ENCODE data around the gene GJA8.

GRCh38 chr1:147794441-147795031 is 34.1 kb upstream of the GJA5 start:
- CAGE, long polyA plus RNA, result no peak
- RRBS, result 68% methylated on average over 3 of the region's 10 CpGs

DNA sequence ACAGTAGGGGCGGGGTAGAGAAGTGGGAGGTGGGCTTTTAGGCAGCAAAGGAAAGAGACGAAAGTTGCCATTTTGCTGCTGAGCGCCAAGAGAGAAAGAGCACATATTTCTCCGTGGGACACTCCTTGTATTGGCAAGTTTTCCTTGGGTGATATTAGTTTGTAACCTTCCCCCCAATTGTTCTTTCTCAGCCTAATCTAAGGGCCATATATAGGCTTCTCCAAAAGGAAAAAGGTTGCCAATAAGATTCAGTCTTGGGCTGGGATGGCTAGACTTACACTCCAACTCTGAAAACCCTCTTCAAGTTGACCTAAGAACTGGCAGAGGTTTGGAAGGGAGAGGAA is at the start of gene GJA8:
Gene GJA8 (plus strand): TSS at position 67 of the 344 bp plus-strand sequence.
- CAGE, long polyA plus RNA, result no peak
- RRBS, result no CpG with 5 or more reads among the region's 4 CpGs

GRCh38 chr1:148263380-148264343 is 111.6 kb upstream of the NBPF11 start:
- CAGE, long polyA plus RNA, result no peak
- RRBS, result no CpG with 5 or more reads among the region's 48 CpGs

- CAGE, long polyA plus RNA, result no peak
- RRBS, result no CpG with 5 or more reads among the region's 5 CpGs
These were observed 57.9 kb downstream of the PPIAL4G start for GRCh38 chr1:148425096-148425675.

DNA sequence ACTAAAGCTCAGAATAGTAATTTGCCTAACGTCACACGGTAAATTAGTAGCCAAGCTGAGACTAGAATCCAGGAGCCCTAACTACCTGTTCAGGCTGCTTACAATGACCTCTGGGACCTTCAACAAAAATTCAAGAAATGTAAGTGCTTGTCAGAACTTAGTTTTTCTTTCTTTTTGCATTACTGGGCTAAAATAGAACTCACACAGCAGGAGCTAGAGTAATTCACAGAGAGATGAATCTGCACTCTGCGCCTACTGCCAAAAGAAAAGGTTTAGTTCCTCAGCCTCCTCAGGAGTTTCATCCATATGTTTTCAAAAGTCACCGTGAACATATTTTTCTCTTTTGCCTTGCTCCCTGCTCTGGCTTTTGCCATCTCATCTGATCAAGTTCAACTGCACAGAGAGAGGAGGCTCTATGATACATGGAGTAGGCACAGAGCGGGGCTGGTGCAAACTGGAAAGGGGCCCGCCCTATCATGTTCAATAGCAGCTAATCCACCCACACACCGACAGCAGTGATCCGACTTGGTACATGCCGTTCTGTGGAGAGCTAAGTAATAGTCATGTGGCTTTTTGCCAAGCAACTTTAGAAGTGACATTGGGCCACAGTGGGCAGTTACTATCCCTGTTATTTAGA is 56.7 kb downstream of the PDE4DIP start:
- CAGE, long polyA plus RNA, result no peak
- RRBS, result no CpG with 5 or more reads among the region's 9 CpGs

- CAGE, long polyA plus RNA, result no peak
- RRBS, result no CpG with 5 or more reads among the region's 9 CpGs
These were observed 125.0 kb upstream of the NBPF9 start for GRCh38 chr1:149228205-149228994.

DNA sequence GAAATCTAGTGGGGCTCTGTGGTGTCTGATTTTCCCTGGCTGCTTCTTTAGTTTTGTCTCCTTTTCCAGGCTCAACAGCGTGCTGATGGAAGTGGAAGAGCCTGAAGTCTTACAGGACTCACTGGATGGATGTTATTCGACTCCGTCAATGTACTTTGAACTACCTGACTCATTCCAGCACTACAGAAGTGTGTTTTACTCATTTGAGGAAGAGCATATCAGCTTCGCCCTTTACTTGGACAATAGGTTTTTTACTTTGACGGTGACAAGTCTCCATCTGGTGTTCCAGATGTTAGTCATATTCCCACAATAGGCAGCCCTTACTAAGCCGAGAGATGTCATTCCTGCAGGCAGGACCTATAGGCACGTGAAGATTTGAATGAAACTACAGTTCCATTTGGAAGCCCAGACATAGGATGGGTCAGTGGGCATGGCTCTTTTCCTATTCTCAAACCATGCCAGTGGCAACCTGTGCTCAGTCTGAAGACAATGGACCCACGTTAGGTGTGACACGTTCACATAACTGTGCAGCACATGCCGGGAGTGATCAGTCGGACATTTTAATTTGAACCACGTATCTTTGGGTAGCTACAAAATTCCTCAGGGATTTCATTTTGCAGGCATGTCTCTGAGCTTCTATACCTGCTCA is 29.1 kb upstream of the PPIAL4C start:
- CAGE, long polyA plus RNA, result no peak
- RRBS, result no CpG with 5 or more reads among the region's 12 CpGs

DNA sequence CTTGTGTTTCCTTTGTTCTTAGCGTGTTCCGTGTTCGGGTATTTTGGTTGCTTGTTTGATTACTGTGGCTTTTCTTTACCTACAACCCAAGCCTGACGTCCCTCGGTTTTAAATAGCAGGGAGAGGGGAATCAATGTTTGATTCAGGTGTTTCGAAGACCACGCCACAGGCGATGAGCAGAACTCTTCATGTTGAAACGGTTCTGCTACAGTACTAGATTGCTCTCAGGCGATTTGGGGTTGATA is 24.8 kb downstream of the PPIAL4C start:
- CAGE, long polyA plus RNA, result no peak
- RRBS, result no CpG with 5 or more reads among the region's 10 CpGs

DNA sequence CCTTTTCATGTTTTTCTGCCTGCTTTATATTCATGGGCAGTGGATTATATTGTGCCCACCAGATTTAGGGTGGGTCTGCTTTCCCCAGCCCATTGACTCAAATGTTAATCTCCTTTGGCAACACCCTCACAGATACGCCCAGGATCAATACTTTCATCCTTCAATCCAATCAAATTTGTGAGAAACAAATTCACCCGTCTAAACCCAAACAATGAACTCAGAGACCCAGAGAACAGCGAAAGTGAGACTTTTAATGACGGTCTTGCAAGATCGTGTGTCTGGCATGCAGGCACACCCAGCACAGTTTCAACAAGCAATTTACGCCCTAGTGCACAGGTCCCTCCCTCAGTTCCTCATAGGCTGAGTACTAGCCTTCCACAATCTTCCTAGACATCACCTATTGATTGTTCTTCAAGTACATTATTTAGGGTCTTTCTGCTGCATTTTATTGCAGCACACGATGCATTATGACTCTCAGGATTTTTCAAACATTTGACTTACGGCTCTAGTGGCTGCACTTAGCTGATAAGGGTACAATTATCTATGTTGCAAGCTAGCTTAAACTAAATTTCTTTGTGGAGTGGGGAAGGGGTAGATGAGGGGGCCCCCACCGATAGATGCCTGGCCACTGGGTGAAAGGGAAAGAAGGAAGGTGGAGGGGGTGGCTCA is 50.0 kb downstream of the PPIAL4C start:
- CAGE, long polyA plus RNA, result no peak
- RRBS, result no CpG with 5 or more reads among the region's 9 CpGs

- CAGE, long polyA plus RNA, result no peak
- RRBS, result no CpG with 5 or more reads among the region's 17 CpGs
These were observed 74.1 kb upstream of the FCGR1A start for GRCh38 chr1:149708305-149708967.

DNA sequence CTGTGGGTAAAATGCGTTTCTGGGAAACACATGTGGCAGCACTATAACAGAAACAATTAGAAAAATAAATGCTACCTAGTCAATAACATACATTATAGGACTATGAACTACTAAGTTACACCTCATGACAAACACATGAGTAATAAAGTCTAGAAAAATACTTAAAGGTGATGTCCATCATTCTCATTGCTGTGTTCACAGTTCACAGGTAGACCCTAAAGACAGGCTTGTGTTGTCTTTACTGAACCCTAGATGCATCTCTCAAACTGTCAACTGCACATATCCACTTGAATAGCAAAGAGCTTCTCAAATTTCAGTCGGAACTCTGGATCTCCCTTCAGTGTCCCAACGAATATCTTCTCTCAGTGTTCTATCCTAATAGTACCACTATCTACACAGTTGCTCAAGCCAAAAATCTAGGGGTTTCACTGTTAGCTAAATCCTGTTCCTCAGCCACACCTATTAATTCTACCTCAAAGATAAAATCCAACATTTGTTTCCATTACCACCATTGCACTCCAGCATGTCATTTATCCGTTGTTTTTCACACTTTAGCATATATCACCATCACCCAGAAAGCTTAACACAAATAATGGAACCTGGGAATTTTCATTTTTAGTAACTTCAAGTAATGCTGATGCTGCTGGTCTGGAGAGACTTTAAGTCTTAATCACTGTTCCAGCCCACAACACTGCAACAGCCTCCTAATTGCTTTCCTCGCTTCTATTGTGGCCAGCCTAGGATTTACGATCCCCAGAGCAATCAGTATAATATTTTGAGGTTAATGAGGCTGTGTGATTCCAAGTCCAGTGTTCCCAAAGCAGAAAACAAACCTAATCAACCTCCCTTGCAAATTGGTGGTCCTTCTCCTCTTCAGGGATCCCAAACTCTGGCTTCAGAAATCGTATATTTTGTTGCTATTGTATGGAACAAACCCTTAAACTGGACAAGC is 1.9 kb upstream of the H2AC19 start:
- CAGE, long polyA plus RNA, result no peak
- RRBS, result no CpG with 5 or more reads among the region's 7 CpGs

- CAGE, long polyA plus RNA, result no peak
- RRBS, result no CpG with 5 or more reads among the region's 74 CpGs
These were observed 745 bp downstream of the H2AC19 start for GRCh38 chr1:149851339-149852272.

DNA sequence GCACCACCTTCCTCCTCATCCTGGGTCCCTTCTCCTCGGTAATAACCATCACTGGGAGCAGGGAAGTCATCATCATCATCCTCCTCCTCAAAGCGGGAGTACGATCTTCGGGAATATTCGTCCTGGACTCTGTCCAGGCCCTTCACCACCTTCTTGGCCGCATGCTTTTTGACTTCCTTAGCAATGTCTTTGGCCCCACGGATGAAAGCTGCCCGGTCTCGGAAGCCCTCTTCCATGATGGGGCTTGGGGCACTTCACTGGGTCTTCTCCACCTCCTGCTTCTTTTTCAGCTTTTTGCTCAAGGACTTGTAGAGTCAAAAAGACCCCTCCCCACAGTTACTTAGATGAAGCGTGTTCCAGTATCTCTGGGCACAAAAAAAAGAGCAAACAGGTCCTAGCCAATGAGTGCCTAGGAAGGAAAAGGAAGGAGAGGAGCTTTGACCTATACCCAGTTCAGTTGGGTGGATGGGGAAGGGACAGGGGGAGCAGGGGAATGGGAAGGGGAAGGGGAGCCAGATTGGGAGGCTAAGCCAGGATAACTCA is 4.0 kb downstream of the SV2A start:
- CAGE, long polyA plus RNA, result no peak
- RRBS, result no CpG with 5 or more reads among the region's 10 CpGs

- CAGE, long polyA plus RNA, result no peak
- RRBS, result no CpG with 5 or more reads among the region's 14 CpGs
These were observed 730 bp upstream of the SF3B4 start for GRCh38 chr1:149928090-149928976.

GRCh38 chr1:150022360-150022765 is 11.8 kb upstream of the OTUD7B start:
- CAGE, long polyA plus RNA, result no peak
- RRBS, result no CpG with 5 or more reads among the region's 6 CpGs

- CAGE, long polyA plus RNA, result no peak
- RRBS, result no CpG with 5 or more reads among the region's 11 CpGs
These were observed 937 bp upstream of the PLEKHO1 start for GRCh38 chr1:150148635-150149323.

DNA sequence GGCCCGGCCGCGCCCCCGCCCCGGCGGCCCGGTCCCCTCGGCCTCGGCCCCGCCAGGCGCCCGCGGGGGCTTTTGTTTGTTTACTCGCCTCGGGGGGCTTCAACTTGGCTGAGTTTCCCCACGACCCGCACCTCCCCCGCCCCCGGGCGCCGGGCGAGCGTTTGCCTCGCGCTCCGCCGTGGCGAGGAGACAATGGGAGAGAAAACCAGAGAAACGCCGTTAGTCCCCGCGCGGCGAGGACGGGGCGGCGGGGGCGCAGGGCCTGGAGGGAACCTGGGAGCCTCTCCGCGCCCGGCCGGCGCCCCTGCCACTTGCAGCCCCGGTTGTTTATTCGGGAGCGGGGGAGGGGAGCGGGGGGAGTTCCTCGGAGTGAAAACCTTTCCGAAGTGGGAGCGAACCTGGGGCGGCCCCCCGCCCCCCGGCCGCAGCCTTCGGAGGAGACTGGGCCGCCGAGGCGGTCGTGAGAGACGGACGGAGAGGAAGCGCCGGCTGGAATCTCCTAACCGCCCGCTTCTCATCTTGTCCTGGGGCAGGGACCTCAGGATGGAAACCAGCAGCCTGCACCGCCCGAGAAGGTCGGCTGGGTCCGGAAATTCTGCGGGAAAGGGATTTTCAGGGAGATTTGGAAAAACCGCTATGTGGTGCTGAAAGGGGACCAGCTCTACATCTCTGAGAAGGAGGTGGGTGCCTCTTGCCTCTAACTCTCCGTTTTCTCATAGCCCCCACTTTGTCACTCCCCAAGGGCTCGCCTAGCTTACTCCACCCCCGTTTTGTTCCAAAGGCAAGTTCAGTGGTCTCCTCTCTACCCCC is 868 bp downstream of the PLEKHO1 start:
- CAGE, long polyA plus RNA, result no peak
- RRBS, result 2% methylated on average over 28 of the region's 74 CpGs

DNA sequence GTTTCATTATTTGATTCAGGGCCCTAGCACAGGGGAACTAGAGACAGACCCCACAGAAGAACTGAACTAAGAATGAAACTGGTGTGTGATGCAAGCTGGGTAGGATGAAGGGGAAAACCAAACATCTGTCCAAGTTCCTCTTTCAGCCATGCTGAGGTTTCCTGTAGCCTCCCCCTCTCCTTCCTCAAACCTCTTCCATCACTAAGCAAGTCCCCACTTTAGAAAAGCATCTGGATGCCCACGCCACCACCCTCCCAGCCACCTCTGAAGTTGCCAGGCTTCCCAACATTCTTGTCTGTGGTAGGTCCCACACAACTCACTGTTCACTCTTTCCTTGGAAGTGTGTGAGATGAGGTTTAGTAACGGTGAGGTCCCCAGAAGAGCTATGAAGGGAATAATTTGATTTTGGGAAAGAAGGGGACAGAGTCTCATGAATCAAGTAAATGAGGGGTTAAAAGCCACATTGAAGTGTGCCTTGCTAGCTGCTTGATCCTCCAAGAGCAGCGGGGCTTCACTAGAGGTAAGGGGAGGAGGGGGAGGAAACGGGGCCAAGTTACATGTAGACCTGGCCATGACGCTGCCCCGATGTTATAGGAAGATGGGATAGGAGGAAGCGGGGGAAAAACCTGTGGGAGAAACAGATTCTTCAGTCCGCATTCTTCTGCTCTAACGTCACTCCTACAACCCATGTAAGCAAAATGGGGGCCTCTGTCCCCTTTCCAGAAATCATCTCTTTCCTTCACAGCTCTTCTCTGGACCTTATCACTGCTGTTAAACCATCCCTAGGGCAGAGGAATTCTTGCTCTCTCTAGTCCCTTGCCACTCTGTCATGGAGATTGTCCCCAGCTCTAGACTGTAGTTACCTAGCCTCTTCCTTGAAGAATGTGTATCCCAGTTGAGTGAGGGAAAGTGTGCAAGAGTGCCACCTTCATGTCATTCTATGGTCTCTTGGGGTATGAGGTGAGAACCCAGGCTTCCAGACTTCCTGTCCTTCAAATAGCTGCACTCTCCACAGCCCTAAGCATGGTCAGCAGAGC is 11.1 kb downstream of the PLEKHO1 start:
- CAGE, long polyA plus RNA, result no peak
- RRBS, result no CpG with 5 or more reads among the region's 9 CpGs

- CAGE, long polyA plus RNA, result no peak
- RRBS, result no CpG with 5 or more reads among the region's 7 CpGs
These were observed 23.4 kb downstream of the PLEKHO1 start for GRCh38 chr1:150173021-150173623.

GRCh38 chr1:150281565-150282433 is 555 bp upstream of the CIART start:
- CAGE, long polyA plus RNA, result no peak
- RRBS, result no CpG with 5 or more reads among the region's 43 CpGs

Data from BJ (cell line).